ENCODE measurements around the gene JOSD1.

DNA sequence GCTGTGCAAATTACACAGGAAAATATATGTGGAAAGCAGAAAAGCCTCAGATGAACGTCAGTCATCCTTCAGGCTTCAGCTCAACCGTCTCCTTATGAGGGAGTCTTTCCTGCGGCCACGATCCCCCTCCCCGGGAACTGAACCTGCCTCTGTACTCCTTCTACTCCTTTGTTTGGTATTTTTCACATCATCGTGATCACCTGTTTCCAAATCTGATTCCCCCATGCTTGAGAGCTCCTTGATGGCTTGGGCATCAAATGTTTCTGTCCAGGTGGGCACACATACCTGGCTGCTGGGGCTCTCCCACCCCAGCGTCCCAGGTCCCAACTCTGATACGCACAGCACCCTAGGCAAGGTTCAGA lies 1.4 kb downstream of the TMEM184B start:
- PRO-cap, 2 experiments: no peak in any of the 2 experiments

DNA sequence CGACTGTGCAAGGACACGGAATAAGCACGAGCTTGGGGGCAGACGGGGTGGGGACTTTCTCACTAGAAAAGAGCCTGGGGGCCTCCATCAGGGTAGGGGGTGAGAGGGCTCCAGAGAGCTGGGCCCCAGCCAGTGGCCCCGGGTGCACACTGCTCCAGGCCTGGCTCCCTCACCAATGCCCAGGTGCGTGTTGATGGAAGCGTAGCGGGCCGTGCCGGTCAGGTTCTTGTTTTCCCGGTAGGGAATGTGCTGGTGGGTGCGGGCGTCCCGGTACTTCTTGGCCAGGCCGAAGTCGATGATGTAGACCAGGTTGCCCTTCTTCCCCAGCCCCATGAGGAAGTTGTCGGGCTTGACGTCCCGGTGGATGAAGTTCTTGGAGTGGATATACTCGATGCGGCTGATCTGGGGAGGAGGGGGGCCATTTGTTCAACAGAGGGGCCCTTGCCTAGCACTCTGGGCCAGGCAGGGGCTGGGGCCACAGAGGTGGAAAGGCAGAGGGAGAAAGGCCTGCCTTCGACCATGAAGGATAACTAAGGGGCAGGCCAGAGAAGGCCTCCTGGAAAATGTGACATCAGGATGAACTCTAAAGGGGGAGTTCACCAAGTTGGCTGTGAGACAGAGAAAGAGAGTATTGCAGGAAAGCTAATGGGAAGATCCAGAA lies 16.6 kb downstream of the CSNK1E start:
- PRO-cap, 2 experiments: no peak in any of the 2 experiments

DNA sequence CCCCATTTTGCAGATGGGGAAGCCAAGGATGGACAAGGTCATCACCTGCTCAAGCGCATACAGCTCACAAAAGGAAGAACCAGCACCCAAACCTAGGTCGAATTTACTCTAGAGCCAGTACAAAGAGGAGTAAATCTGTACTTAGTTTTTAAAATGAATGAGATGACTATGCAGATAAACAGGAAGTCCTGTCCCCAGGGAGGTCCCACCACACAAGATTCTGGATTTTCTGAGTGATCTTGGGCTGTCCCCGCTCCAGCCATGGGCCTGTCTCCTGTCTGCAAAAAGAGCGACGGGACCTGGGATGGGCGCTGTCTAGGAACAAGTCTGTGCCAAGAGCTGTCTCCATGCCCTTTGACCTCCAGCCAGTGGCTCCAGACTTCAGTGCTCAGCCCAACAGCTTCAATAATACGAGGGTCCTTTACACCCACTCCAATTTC lies 6.0 kb downstream of the CSNK1E start:
- PRO-cap, 2 experiments: no peak in any of the 2 experiments

- PRO-cap, 2 experiments: peak in 1 of 2 experiments; most common plus-strand start chr22:38314554 (in 1)
These were observed 2.8 kb downstream of the CSNK1E start for GRCh38 chr22:38314484-38314733.

- PRO-cap, 2 experiments: no peak in any of the 2 experiments
These were observed 394 bp upstream of the CSNK1E start for GRCh38 chr22:38317653-38318000.

DNA sequence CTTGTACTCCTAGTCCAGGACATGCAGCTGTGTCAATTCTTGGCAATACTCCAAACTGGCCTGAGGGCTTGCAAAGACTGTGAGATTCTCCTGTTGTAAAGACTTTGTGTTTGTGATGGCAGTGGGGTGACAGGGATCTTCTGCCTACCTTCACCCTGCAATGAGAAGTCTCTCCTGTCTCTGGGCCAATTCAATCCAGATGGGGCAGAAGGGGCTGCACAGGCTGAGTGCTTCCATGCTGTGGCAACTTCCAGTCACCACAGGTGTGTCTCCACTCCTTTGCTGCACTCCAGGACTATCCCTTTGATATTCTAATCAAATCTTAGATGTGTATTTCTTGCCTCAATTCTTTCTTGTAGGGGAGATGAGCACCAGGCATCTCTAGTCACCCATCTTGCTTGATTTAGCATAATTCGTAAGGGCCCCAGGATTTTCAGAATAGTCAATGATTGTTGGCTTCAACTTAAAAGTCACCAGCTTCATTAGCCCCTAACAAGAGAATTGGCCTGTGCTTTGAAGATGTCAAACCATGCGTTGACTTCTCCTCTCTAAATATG lies 58.2 kb upstream of the CSNK1E start:
- PRO-cap, 2 experiments: no peak in any of the 2 experiments

DNA sequence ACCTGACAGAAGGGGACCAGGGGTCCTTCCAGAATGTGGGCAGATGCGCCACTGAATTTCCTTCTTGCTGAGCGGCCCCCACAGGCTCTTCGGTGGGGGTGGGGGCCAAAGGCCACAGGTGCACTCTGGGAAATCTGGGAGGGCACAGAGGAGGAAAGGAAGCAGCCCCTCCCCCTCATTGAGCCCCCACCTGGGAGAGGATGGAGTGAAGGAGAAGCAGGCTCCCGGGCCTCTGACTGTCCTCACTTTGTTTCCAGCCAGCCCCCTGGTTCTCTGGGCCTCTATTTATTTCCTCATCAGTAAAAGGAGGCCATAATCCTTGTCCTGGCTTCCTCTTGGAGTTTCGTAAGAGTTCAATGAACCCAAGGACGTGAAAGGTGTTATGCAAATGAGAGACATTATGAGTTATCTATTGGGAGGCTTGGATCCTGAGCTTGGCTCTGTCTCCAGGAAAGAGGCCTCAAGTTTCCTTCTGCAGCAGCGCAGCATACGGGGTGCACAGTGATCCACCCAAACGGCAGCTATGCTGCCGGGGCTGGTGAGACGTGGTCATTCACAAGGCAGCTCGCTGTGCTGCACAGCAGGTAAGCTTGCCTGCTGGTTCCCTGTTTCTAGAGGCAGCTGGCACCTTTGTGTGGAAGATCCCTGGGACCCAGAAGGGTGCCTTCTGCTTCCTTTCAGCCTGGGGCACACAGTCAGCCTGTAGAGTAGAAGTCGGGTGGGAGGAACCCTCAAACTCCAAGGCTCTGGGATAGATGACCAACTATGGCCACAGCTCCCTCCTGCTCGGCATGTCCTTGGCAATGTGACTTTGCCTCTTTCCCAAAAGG lies 30.9 kb downstream of the KCNJ4 start:
- PRO-cap, 2 experiments: no peak in any of the 2 experiments

DNA sequence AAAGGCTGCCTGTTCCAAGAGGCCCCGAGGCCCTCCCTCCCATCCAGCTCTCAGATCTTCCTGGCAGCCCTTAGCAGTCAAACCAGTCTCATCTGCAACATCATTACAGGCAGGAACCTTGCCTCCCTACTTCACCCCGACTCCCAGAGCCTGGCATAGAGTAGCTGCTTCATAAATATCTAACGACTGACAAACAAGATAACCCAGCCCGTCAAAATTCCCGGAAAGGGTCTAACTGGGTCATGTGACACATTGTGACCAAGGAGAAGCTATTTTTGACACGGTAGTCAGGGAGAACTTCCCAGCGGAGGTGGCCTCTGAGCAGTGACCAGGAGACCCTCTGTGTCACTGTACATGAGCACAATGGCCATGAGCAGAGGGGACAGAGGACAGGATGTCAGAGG lies 10.9 kb downstream of the KCNJ4 start:
- PRO-cap, 2 experiments: peak in 1 of 2 experiments; most common minus-strand start position 143 of the sequence (in 1)

DNA sequence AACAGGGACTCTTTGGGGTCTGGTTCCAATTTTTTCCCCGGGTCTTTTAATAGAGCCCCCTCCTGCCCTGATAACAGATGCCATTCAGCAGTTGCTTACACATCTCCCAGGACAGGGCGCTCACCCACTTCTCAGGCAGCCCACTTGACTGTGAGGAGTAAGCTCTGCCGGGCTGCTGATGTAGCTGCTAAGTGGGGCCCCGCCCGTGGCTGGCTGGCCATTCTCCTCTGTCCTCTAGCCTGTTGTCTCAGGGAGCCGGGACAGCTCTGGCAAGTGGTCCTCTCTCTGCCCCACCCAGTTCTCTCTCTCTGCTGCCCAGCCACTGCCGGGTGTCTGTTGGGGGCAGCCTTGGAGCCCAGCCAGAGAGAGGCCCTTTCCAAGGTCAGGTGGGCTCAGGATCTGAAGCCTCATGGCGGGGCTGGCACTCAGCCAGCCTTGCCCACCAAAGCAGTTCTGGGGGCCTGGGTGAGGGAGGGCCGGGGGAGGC lies 9.0 kb downstream of the KCNJ4 start:
- PRO-cap, 2 experiments: peak in 2 of 2 experiments; most common plus-strand start position 250 of the sequence (in 1); most common minus-strand start position 152 of the sequence (in 2)

DNA sequence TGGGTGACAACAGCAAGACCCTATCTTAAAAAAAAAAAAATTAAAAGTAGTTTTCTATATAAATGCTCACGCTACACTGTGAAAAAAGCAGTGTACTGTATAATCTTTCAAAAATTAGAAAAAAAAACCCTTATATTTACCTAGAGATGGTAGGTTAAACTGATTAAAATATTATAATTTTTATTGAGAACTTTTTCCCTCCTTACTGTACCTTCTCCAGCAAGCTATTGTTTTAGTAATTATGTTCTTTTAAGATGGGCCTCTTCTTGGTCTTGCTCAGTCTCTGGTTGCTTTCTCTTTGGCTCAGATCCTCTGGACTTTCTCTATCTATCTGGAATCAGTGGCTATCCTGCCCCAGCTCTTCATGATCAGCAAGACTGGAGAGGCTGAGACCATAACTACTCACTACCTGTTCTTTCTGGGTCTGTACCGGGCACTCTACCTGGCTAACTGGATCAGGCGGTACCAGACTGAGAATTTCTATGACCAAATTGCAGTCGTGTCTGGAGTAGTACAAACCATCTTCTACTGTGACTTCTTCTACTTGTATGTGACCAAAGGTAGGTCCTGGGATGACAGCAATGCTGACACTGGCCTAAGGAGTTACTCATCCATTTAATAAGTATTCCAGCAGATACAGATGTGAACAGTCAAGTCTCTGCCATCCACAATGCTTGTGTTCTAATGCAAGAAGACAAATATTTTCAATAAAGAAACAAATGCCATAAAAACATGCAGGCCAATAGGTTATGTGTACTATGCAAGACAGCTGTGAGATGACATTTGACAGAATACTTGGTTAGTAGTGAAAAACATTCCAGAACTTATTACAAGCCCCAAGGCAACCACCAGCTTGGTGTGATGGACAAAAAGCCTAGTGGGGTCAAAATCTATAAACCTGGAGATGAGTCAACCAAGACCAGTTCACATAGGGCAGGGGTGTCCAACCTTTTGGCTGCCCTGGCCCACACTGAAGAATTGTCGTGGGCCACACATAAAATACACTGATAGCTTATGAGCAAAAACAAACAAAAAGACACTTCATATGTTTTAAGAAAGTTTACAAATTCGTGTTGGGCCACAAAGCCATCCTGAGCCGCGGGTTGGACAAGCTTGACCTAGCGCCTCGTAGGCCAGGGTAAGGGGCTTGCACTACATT lies 13.4 kb downstream of the KDELR3 start:
- PRO-cap, 2 experiments: no peak in any of the 2 experiments

DNA sequence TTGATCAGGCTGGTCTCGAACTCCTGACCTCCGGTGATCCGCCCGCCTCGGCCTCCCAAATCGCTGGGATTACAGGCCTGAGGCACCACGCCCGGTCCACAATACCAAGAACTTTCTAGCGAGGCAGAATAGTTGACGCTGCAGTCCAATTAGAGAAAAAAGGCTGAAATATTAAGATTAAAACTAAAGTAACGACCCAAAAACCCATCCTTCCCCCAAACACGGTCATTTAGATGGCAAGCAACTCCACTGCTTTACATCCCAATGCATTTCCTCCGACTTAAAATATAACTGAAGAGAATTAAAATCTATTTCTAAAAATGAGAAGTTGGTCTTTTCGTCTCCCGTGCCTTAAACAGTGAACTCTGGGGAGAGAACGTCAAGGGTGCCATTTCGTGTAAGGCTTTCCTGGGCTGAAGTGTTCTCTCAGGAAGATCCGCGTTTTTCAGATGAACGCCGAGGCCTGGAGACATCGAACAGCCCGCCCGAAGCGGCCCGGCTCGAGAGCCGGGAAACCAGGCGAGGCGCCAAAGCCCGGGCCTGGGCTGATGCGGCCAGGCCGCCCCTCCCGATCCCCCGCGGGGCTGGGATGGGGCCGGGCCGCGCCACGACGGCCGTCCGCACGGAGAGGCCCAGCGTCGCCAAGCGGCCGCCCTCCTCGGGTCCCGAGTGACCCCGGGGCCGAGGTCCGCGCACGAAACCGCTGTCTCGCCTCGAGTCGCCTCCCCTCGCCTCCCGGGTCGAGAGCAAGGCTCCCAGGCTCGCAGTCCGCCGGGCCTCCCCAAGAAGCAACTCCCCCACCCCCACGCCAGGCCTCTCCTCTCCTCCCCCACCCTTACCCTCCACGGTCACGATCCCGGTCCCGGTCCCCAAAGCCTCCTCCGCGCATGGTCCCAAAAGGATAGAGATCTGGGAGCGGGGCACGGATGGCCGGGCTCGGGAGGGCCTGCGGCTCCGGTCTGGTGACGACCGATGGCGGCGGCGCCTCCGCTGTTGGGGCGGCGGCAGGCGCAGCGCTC lies 690 bp downstream of the DDX17 start:
- PRO-cap, 2 experiments: peak in 2 of 2 experiments; most common plus-strand start position 572 of the sequence (in 1); most common minus-strand start position 578 of the sequence (in 1)

- PRO-cap, 2 experiments: no peak in any of the 2 experiments
These were observed 1.4 kb upstream of the DDX17 start for GRCh38 chr22:38507377-38508060.

DNA sequence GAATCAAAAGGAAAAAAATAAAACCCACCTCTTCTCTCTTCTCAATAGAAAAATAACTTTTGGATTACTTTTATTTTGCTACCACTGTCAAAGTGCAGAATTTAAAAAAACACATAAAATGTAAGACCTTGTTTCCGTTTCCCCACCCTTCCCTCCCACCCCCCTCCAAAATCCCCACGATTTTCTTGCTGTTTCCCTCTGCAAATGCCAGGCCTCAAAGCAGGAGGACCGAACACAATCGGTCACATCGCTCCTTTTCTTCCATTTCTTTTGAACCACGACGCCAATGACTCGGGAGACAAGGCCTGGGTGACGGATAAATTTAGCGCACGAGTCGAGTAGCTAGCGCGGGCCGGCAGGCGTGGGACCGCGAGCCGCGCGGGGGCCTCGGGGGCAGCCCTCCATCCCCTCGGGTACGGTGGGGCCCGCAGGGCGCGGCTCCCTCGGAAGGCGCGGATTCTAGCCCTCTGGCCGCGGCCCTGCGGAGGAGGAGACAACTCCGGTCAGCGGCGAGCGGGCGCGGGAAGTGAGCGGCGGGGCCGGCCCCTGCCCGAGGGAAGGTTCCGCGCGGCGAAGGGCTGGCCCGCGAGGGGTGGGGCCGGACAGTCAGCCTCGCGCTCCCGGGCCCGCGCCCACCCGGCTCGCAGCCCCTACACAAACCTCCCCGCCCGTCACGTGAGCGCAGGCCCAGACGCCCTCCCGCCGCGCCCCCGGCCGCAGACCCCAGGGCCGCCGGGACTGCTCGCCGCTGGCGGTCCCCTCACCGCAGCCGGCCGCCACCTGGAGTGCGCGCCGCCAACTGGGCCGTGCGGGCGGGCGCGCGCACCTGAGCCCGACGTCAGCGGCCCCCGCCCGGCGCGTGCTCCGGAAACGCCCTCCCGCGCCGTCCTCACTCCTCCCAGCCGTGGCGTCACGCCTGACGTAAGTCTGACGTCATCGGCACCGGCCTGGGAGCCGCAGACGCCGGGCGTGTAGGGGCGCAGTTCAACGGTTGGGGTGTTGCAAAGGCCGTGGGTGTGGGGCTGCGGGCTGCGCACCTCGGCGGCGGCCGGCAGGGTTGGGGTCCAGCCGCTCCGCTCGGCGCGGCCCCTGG lies at the start of gene JOSD1:
TSS of gene JOSD1 (minus strand) at position 804 of the 1,093 bp plus-strand sequence.
- PRO-cap, 2 experiments: peak in 2 of 2 experiments; most common plus-strand start position 924 of the sequence (in 2); most common minus-strand start position 528 of the sequence (in 2)

- PRO-cap, 2 experiments: no peak in any of the 2 experiments
These were observed 16.3 kb downstream of the SUN2 start for GRCh38 chr22:38739465-38739985.

DNA sequence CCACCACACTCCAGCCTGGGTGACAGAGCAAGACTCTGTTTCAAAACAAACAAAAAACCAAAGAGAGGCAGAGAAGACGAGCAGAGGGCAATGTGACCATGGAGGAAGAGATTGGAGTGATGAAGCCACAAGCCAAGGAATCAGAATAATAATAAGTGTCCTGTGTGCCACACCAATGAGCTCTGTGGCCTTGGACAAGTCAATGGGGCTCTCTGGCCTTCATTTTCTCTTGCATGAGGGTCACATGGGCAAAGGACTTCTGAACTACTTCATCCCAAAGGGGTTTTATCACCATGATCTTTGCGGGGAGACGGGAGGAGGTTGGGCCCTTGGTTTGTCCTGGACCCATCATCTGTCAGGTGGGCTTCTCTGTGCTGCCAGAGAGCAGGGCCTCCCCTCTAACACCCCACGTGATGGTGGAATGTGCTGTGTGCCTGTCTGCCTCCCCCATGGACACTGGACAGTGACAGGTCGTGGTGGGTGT lies 2.3 kb upstream of the SUN2 start:
- PRO-cap, 2 experiments: no peak in any of the 2 experiments

DNA sequence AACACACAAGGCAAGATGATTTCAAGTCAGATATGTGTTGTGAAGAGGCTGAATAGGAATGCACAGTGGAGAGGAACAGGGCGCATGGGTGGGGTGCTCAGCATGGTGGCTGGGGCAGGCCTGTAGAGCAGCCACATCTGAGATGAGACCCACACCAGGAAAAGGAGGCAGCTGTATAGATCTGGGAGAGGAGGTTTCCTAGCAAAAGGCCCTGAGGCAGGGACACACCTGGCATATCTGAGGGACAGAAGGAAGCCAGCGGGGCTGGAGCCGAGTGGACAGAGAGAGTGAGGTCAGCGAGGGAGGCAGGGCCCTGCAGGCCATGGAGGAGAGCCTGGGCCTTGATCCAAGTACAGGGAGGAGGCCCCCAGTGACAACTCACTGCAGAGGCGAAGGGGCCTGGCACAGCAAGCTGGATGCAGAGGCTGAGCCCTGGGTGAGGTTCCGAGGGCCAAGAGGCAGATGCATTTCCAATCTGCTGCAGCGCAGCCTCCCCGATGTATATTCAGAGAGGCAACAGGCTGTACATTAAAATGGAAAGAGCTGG lies 10.4 kb upstream of the CBX6 start:
- PRO-cap, 2 experiments: peak in 2 of 2 experiments; most common plus-strand start position 377 of the sequence (in 1); most common minus-strand start position 289 of the sequence (in 1)

DNA sequence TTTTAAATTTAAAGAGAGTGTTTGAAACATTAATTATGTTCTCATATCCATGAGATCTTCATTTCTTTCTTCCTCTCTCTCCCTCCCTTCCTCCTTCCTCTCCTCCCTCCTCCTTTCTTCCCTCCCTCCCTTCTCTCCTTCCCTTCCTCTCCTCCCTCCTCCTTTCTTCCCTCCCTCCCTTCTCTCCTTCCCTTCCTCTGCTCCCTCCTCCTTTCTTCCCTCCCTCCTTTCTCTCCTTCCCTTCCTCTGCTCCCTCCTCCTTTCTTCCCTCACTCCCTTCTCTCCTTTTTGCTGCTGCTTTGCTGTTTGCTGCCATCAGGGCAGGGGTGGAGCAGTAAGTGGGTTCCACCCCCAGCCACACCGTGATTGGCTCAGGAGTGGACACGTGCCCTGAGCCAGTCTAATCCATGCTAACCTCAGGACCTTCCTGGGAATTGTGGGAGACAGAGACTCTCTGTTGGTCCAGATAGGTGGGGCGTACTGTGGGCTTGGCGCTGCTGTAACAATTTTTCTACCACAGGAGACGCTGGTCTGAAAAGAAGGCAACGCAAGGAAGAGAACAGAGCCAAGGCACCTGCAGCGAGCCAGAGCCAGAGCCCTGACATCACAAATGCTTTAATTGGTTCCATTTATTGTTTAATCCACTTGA lies 33.7 kb upstream of the APOBEC3A start:
- PRO-cap, 2 experiments: peak in 2 of 2 experiments; most common plus-strand start position 439 of the sequence (in 2); most common minus-strand start position 282 of the sequence (in 1)

DNA sequence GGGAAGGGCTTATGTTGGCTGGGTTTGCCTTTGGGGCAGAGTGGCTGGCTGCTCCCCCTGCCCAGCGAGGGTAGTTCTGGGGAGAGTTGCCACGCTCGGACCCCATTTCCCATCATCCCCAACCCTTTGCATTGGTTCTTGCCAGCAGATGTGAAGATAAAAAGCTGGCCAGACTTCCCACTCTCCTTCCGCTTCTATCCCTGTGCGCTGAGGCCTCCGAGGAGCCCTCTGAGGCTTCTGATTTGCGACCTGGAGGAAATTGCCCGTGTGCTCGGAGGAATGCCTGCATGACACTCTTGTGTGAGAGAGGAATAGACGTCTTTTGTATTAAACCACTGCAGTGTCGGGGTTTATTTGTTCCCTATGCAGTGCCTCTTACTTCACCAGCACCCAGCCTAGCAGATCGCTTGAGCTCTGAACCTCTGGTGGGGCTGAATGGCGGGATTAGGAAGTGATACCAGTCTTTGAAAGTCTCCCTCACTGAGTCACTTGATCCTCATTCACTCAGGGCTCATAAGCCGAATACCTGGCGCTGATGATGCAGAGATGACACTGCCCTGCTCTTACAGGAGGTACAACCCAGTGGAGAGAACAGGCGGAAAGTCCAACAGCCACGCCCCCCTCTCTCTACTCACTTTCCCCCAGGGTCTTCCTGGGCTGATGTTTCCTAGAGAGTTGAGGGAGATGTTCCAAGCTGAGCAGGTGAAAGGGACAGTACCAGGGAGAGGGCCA lies 10.3 kb upstream of the APOBEC3A start:
- PRO-cap, 2 experiments: no peak in any of the 2 experiments

GRCh38 chr22:38967650-38968366 lies 10.4 kb downstream of the APOBEC3A start:
- PRO-cap, 2 experiments: no peak in any of the 2 experiments

DNA sequence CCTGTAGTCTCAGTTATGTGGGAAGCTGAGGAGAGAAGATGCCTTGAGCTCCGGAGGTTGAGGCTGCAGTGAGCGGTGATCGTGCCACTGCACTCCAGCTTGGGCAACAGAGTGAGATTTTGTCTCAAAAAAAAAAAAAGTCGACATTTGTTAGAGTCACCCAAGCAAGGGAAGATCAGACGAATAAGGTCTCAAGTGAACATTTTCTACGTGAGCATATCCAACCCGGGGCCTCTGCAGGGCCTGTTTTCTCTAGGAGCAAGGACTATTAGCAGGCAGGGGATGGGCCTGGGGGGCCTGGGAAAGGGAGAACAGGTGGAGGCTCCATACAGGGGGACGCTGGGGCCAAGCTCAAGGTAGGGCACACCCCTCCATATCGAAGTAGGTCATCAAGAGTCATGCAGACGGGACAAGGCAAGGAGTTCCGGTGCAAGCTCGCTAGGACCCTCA lies 9.0 kb upstream of the APOBEC3B start:
- PRO-cap, 2 experiments: no peak in any of the 2 experiments

Data from heart right ventricle (tissue), 2 donors.